Heart right ventricle (tissue), 2 donors: Measurements from ENCODE around the gene ZNF91.

DNA sequence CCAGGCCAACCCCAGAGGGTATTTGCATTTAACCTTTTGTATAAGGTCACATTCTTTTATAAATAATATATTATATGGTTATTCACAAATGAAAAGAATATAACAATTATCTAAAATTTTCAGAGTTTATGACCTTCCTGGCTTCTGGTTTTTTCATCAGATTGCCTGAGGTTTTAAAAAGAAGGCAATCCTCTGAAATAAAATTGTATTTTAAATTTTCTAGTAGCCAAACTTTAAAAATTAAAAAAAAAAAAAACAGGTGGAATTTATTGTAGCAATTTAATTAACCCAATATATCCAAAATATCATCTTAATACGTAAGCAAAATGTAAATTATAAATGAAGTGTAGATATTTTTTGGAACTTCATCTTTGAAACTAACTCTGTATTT lies 723 bp upstream of the ZNF99 start:
- PRO-cap, 2 experiments, result no peak in any of the 2 experiments

DNA sequence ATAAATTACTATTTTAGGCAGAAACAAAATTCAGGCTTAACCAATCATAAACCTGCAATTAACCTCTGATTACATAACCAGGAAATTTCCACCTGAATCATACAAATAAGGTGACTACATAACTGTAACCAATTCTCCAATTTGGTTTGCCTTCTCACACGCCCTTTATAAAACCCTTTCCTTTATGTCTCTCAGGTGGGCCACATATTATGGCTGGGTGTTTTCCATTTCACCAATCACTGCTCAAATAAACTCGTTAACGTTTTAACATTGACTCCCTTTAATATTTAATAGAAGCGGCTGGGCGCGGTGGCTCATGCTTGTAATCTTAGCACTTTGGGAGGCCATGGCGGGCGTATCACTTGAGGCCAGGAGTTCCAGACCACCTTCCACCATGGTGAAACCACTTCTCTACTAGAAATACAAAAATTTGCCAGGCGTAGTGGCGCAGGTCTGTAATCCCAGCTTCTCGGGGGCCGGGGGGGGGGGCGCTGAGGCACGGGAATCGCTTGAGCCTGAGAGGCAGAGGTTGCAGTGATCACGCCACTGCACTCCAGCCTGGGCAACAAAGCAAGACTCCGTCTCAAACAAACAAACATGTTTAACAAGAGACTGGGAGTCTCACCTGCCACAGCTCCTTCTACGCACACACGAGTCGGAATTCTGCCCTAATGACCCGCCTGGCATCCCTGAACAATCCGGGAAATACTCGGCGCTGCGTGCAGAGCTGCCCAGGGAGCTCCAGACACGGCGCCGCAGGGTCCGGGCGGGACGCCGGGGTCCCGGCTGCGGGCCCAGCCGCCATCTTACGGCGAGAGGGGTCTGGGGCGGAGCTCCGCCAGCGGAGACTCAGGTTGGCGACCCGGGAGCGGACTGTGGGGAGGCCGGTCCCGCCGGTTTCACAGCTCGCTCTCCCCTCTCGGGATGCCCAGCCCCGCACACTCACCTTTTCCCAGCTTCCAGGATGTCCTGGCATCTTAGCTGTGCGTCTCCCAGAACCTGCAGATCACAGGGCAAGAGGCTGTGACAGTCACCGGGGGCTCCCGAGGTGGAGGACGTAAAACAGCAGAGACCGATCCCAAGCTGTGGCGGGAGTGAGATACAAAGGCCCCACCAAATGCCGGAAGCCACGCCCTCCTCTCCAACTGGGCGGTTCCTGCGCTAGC lies 23.3 kb upstream of the ZNF724 start:
- PRO-cap, 2 experiments, result peak in 2 of 2 experiments; most common plus-strand start position 525 of the sequence (in 1); most common minus-strand start position 1,090 of the sequence (in 2)

- PRO-cap, 2 experiments, result peak in 2 of 2 experiments; most common plus-strand start chr19:23380455 (in 1); most common minus-strand start chr19:23380361 (in 2)
These were observed 15.0 kb downstream of the ZNF91 start for GRCh38 chr19:23380275-23380572.

DNA sequence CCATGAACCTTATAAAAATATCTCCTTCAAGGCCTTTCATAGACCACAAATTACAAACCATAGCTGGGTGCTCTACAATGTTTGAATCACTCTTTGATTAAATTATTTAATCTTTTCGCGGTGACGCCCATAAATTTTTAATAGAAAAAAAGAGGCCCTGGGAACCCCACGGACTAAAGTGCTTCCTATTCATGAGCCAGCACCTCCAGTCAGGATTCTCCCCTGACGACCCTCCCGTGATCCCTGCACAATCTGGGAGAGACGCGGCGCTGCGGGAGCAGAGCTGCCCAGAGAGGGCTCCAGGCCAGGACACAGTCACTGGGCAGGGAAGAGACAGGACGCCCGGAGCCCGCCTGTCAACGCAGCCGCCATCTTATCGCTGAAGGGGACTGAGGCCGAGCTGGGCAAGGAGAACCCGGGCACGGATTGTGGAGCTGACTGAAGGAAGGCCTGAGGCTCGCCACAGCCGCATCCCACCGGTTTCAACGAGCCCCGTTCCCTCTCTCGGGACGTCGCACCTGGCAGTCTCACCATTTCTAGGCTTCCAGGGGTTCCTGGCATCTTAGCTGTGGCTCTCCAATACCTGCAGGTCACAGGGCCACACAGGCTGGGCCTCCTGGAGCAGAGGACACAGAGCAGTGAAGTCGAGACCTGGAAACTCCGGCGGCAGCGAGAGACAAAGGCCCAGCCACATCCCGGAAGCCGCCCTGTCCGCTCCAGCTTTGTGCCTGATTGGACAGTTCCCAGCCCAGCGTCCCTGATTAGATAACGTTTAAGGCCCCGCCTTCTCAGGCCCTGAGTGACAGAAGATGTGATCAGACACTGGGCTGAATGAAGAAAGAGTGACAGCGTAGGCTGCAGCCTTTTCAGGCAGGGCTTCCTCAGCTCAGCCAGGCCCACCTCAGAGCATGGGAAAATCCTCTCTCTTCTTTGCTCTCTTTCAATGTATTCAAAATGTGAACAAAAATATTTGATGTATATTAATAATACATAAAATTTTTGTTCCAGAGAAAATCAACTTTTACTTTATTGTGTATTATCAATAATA lies at the start of gene ZNF91:
ZNF91 (minus strand) TSS at position 678 of the 1,048 bp plus-strand sequence.
- PRO-cap, 2 experiments, result peak in 2 of 2 experiments; most common plus-strand start position 893 of the sequence (in 2); most common minus-strand start position 678 of the sequence (in 2)

GRCh38 chr19:23698685-23699847 lies 12.1 kb upstream of the ZNF675 start:
- PRO-cap, 2 experiments, result no peak in any of the 2 experiments

DNA sequence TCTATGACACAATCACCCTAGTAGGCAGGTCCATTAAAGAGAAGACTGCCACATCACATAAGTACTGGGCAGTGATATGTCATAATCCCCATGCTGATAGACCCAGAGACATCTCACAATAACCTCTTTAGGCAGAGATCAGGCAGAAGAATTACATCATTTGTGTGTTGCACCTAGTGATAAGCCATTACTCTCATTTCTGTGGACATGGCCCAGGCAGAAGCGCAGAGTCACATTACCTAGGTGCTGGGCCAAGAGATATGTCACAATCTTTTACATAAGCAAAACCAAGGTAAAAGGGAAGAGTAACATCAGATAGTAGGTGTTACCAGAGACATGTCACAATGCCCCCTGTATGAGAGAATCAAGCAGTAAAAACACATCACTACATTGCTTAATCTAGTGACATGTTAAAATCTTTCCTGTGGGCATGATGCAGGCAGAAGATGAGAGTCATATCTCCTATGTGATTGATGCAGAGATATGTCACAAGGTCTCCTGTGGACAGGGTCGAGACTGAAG lies 72.0 kb downstream of the ZNF726 start:
- PRO-cap, 2 experiments, result no peak in any of the 2 experiments

DNA sequence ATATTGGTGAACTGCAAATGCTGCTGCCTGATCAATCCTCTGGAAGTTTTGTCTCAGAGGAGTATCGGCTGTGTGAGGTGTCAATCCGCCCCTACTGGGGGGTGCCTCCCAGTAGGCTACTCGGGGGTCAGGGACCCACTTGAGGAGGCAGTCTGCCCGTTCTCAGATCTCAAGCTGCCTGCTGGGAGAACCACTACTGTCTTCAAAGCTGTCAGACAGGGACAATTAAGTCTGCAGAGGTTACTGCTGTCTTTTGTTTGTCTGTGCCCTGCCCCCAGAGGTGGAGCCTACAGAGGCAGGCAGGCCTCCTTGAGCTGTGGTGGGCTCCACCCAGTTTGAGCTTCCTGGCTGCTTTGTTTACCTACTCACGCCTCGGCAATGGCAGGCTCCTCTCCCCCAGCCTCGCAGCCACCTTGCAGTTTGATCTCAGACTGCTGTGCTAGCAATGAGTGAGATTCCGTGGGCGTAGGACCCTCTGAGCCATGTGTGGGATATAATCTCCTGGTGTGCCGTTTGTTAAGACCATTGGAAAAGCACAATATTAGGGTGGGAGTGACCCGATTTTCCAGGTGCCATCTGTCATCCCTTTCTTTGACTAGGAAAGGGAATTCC lies 68.2 kb upstream of the ZNF254 start:
- PRO-cap, 2 experiments, result no peak in any of the 2 experiments

DNA sequence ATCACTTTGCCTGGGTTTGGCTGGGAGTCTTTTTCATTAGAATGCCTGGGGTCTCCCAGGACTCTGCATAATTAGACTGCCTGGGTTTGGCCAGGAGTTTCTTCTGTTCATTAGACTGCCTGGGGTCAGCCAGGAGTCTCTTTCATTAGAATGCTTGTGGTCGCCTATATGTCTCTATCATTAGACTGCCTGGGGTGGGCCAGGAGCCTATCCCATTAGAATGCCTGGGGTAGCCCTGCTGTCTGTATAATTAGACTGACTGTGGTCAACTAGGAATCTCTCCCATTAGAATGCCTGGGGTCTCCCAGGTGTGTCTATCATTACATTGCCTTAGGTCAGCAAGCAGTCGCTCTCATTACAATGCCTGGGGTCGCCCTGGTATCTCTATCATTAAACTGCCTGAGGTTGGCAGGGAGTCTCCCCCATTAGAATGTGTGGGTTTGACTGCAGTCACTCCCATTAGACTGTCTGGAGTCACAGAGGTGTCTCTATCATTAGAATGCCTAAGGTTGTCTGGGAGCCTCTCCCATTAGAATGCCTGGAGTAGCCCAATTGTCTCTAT lies 1451.6 kb downstream of the UQCRFS1 start:
- PRO-cap, 2 experiments, result no peak in any of the 2 experiments

DNA sequence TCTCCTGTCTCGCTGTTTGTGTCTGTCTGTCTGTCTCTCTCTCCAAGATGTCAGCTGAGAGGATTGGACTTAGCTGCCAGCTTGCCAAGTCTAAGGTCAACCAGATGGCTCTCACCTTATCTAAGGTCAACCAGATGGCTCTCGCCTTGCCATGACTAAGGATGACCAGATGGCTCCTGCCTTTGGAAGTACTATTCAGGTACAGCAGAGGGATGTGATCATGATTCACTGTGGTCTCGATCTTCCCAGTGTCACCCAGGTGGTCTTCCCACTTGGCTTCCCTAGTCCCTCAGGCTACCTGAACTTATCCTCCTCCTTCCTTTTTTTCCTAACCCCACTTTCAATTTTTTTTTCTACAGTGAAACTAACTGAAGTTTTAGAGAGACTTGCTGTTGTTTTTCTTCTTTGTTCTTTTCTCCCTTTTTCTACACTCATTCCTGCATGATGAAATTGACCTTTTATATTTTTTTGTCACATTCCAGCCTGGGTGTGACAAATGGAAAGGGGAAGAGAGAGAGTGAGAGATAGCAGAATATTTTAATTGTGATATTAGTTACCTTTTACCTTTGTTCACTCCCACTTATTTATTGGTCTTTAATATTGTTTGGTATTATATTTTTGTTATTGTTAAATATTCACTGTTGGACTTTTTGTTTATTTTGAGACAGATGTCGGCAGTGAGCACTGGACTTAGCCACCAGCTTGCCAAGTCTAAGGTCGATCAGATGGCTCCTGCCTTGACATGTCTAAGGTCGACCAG lies 1436.2 kb downstream of the UQCRFS1 start:
- PRO-cap, 2 experiments, result no peak in any of the 2 experiments

- PRO-cap, 2 experiments, result peak in 2 of 2 experiments; most common plus-strand start chr19:27793130 (in 2); most common minus-strand start chr19:27793378 (in 2)
These were observed 1419.7 kb downstream of the UQCRFS1 start for GRCh38 chr19:27793013-27793820.

- PRO-cap, 2 experiments, result no peak in any of the 2 experiments
These were observed 5.2 kb downstream of the UQCRFS1 start for GRCh38 chr19:29207521-29208310.

GRCh38 chr19:29525675-29525883 lies 215 bp upstream of the VSTM2B start:
- PRO-cap, 2 experiments, result no peak in any of the 2 experiments

GRCh38 chr19:29706378-29707218 lies 8.5 kb downstream of the C19orf12 start:
- PRO-cap, 2 experiments, result no peak in any of the 2 experiments

GRCh38 chr19:29761225-29761455 lies 46.1 kb upstream of the C19orf12 start:
- PRO-cap, 2 experiments, result no peak in any of the 2 experiments

DNA sequence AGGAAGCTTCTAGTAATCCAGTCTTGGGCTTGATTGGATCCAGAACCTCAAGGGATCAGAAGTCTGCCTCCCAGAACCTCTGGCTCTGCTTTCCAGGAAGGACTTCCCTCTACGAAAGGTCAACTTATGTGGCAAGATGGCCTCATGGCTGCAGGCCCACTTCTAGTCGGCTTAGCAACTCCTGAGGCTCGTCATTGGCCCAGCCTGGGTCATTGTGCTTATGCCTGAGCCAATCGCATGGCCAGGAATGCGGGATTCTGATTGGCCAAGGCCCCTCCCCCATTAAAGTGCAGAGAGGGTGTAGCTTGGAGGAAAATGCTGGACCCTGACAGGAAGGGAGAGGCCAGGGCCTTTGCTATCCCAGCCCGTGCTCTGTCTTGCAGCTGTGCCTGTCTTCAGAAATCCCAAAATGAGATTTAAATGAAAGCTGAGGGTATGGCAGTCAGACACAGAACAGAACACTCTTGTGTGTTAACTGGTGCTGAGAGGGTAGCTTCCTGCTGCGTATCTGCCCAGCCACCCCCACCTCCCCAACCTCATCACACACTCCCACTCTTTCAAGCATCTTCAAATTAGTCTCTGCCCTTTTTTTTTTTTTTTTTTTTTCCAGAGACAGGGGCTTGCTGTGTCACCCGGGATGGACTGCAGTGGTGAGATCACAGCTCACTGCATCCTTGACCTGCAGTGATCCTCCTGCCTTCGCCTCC lies 5.5 kb upstream of the CCNE1 start:
- PRO-cap, 2 experiments, result no peak in any of the 2 experiments

GRCh38 chr19:30007156-30007824 lies 65.3 kb downstream of the URI1 start:
- PRO-cap, 2 experiments, result no peak in any of the 2 experiments

DNA sequence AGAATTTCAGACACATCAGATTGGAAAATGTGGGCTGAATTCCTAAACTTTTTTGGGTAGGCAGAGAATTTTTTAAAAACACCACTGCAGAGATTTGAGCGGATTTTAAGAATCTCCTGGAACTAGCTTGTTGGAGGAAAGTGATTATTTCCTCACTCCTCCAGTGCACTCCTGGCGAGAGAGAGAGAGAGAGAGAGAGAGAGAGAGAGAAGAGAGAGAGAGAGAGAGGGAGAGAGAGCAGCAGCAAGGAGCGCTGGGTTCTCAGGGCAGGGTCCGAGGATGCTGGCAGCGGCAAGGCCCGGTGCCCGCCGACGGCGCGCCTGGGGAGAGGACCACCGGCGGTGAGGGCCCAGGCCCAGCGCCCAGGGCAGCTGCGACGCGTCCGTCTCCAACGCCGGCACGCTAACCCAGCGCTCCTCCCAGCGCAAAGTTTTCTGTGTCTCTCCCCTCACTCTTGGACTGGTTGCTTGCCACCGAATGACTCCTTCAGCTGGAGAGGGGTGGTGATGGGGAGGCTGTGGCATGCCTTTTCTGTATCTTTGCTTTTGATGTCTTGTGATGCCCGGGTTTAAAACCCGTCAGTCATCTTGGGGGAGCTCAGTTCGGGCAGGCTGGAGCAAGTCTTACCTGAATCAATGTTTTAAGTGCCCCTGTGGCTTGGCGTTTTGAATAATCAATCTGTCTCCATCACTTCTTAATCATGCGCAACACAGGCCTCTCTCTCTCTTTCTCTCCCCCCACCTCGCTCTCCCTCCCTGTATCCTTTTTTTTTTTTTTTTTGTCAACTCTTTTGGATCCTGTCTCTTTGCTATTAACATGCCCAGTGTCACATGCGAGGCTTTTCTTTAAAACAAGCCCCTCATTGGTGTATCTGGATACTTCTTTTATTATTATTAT lies 148.7 kb upstream of the ZNF536 start:
- PRO-cap, 2 experiments, result no peak in any of the 2 experiments

DNA sequence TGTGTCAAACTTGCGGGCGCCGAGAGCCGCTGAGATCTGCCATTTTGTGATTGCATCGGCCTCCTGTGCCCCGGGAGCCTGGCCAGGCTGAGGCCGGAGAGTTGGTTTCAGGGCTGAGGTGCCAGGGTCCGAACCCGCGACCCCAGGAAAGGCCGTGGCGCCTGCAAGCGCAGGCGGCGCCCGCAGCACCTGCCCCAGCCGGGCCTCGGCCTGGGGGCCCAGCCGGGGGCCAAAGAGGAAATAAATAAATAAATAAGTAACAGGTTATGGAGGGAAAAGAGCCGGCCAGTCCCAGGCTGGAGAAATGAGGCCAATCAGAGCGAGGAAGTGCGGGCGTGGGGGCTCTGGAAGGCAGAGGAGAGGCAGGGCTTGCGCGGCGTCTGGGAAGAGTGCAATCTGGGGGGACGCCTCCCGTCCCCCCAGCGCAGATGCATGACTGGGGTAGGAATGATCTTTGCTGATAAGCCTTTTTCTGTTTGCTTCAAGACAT lies 145.7 kb upstream of the ZNF536 start:
- PRO-cap, 2 experiments, result peak in 1 of 2 experiments; most common plus-strand start position 365 of the sequence (in 1); most common minus-strand start position 207 of the sequence (in 1)

DNA sequence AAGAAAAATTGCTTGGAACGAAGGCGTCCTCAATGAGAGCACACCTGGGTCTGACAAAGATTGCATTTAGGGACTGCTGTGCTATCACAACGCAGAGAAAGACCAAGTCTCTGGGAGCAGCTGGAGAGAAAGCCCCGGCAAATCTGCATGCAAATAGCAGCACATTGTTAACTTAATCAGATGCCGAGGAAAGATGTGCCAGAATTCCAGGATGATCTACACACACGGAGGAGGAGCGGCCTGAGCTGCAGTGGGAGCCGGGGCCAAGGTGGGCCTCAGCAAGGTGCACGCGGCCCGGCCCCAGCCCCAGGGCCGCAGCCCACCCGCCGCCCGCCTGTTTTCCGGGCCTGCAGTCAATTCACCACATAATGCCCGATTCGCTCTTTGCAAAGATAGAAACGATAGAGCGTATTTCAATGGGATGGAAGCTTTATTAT lies 1.5 kb downstream of the ZNF536 start:
- PRO-cap, 2 experiments, result no peak in any of the 2 experiments

GRCh38 chr19:30374651-30375485 lies 2.7 kb downstream of the ZNF536 start:
- PRO-cap, 2 experiments, result no peak in any of the 2 experiments